Astrocyte (in vitro differentiated cells and primary cell): ENCODE measurements around the genes SEMA7A, ARID3B, ULK3, COX5A and COMMD4.

GRCh38 chr15:74319377-74320245, 47.8 kb downstream of the CYP11A1 start:
- PRO-cap = no peak
- RRBS, 2 experiments = 2 to 4% methylated on average over 2 of the region's 8 CpGs

DNA sequence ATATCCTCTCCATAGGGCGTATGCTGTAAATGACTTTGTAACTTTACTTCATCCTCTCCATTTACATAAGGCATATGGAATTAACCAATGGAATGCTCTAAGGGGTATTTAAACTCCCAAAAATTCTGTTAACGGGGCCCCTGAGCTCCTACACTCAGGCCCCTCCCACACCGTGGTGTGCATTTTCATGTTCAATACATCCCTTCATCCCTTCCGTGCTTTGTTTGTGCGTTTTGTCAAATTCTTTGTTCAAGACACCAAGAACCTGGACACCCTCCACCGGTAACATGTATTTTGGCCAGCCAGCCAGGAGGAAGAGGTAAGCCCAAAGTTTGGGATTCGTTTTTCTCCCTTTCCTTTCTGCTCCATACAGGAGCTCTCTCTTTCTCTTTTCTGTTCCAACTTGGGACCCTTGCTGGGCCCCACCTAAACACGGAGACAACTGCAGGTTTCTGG, 16.8 kb downstream of the CYP11A1 start:
- PRO-cap = no peak
- RRBS, 2 experiments = no CpG with 5 or more reads among the region's 8 CpGs

DNA sequence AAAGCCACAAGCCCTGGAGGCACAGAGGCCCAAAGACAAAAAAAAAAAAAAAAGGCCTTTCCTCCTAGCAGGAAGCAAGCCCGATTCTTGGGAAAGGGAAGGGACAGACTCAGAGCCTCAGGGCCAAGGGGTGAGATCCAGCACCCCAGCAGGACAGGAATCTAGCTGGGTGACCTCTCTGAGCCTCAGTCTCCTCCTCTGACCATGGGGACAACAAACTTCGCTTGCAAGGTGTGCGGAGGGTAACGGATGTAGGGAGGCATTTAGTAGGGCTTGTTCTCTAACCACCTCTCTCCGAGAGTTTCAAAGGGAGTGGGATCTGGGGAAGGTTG, 2.2 kb downstream of the CYP11A1 start:
- PRO-cap = no peak
- RRBS, 2 experiments = no CpG with 5 or more reads among the region's 5 CpGs

DNA sequence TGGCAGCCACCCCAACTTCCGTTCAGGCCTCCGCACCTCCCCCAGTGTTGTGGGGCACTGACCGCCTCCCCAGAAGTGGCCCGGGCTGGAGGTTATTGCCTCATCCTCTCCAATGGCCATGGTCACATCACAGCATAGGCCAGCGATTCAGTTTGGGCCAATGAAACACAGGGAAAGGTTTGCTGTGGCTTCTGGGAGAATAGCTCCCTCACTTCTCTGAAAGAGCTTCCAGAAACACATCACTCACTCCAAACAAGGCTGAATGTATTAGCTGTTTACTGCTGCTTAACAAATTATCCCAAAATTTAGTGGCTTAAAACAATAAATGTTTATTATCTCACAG, 2.0 kb upstream of the CYP11A1 start:
- PRO-cap = no peak
- RRBS, 2 experiments = no CpG with 5 or more reads among the region's 5 CpGs

DNA sequence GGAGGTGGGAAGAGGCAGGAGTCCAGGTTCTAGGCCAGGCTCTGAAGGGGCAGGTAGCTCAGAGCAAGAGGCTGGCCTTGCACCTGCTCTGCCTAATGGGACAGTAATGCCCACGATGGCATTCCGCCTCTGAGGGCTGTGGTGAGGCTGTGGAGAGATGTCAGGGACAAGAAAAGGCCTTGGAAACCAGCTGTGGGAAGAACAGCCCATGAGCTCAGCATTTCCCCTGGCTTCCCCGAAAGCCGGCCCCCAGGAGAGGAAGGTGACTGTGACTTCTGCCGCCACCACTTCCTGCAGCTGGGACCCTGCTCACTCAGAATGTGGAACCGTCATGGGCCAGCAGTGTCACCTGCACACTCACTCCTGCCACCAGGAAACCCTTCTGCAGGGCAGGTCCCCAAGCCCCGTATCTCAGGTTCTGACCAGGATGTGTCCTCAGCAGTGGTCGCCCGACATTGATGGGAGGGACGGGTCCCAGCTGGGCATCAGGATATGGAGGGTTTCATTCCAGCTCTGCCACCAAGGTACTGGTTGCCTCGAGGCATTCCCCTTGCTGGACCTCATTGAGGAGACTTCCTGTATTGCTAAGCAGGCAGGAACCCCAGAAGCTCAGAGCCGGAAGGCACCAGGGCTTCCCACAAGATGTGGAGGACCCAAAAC, 30.8 kb downstream of the SEMA7A start:
- PRO-cap = no peak
- RRBS, 2 experiments = no CpG with 5 or more reads among the region's 12 CpGs

DNA sequence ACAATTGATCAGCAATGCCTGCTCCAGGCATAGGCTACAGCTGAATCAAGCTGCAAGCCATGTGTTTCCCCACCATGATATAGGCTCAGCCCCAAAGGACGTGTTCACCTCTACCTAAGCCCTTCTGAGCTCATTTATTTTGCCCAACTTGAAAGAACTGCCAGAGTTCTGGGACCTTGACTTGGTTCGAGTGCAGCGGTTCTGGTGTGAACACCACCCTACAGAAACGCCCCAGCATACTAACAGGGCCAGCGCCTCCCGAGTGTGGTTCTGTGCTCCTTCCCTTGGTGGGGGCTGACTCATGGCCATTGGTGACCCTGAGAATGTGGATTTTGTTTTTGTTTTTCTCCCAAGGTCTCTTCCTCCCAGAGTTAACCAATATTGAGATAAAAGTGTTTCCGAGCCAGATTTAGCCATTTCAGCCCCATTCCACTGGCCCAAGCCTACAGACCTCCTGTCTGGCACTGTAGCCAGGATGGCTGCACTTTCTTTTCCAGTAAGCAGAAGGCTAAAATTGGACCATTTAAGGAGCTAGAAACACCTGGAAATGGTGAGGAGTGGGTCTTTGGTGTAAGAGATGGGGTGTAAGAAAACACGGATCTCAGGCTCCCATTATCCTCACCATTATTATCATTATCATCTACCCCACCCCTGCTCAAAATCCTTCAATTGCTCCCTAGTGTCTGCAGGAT, 27.9 kb downstream of the SEMA7A start:
- PRO-cap = no peak
- RRBS, 2 experiments = no CpG with 5 or more reads among the region's 8 CpGs

GRCh38 chr15:74432899-74434206, at the start of gene SEMA7A:
Gene SEMA7A (minus strand): TSS chr15:74433958.
- PRO-cap = bidirectional peak, plus-strand start at chr15:74433945, minus-strand start at chr15:74433955; unidirectional peak, minus-strand start at chr15:74433955
- RRBS, 2 experiments = 2 to 3% methylated on average over 58 to 67 of the region's 135 CpGs

GRCh38 chr15:74541107-74541840, at the start of gene ARID3B:
Gene ARID3B (plus strand): TSS chr15:74541220.
- PRO-cap = bidirectional peak, plus-strand start at chr15:74541253, minus-strand start at chr15:74540906
- RRBS, 2 experiments = 1 to 3% methylated on average over 10 of the region's 63 CpGs

DNA sequence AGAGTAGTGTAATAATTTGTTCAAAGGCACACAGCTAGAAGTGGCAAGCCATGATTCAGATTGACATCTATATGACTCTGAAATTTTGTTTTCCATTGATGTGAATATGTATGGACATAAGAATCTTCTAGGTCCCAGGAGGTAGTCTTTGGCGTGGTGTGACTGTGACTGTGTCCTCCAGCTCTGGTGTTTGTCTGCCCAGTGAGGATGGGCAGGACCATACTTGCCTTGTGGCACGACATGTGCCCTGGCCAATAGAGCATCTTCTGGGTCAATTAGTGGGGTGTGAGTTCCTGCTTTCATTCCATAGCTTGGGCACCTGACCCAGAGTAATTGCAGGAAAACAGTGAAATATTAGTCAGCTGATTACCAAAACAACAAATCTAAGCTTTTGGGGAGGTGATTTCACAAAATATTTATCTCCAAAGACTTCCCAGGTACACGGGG, 1.9 kb downstream of the CLK3 start:
- PRO-cap = no peak
- RRBS, 2 experiments = no CpG with 5 or more reads among the region's 3 CpGs

- PRO-cap = no peak
- RRBS, 2 experiments = no CpG with 5 or more reads among the region's 12 CpGs
Observed at GRCh38 chr15:74621030-74621531, 5.4 kb downstream of the CLK3 start.

DNA sequence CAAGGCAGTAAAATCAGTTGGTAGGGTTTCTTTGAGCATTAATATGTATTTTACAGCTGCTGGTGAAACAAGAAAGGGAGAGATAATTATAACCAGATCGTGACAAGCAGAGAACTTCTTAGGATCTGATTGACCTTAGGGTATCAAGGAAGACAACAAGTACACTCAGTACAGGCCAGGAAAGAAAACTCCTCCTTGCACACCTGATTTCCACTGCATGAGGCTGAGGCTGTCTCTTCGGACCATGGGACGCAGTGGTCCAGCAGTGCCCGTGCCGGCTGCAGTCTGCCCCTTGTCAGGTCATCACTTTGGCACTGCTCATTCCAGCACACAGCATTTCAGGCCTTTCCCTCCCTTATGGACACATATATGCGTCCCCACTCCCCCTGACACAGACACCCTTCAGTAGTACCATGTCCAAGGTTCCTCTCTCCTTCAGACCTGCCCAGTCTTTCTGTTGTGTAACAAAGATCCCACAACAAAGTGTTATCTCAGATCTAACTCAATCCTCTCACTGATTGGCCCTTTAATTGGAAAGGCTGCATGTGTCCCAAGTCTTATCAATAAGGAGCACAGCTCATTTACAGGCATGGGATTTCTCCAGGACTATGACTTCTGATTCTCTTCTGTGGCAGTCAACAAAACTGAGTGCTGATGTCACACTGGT, 27.8 kb downstream of the CLK3 start:
- PRO-cap = no peak
- RRBS, 2 experiments = no CpG with 5 or more reads among the region's 6 CpGs

- PRO-cap = no peak
- RRBS, 2 experiments = no CpG with 5 or more reads among the region's 10 CpGs
Observed at GRCh38 chr15:74784474-74785267, 2.8 kb downstream of the CSK start.

DNA sequence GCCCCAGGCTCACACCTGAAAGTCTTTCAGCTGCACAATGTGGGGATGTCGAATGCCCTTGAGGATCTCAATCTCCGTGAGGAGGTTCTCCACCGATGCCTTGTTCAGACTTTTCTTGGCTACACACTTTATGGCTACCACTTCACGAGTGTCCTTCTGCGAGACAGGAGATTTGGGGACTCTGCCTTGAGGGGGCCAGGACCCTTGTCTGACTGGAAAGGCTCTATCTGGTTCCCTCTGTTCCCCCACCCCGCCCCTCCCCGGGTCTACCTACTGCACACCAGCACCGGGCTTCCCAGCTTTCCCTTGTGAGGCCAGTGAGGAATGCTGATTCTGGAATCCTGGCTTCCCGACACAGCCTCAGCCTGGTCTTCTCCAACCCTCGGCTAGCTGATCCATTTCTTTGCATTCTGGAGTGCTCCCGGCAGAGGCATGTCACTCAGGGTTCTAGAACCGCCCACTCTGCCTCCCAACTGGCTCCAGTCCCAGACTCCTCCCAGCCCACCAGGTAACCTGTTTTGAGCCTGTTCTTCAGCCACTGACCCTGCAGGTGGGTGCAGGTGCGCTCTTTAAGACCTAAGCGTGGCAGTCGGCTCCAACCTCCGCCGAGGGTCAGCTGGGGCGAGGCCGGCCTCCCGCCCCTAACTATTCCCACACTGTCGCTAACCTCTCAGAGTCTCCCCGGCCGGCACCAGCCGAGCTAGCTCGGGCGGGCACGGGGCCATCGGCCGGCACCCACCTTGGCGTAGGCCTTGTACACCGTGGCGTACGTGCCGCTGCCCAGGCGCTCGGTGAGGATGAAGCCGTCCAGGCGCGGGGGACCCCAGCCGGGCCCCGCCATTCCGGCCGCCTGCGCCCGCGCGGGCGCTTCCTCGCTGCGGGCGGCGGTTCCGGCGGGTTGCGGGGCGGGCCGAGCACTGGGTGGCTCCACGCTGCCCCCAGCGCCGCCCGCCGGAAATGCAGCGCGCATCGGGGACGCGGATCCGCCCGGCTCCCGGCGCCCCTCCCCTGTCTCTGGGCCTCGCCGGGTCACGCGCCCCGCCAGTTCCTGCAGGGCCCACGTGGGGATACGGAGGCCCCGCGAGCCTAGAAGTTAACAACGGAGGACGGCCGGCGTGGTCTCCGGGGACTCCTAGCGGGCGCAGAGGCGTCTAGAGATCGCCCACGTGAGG, at the start of gene ULK3:
ULK3 (minus strand) TSS at position 892 of the 1,172 bp plus-strand sequence.
- PRO-cap = unidirectional peak, plus-strand start at position 673 of the sequence
- RRBS, 2 experiments = under 1 to 1% methylated on average over 51 to 56 of the region's 90 CpGs

DNA sequence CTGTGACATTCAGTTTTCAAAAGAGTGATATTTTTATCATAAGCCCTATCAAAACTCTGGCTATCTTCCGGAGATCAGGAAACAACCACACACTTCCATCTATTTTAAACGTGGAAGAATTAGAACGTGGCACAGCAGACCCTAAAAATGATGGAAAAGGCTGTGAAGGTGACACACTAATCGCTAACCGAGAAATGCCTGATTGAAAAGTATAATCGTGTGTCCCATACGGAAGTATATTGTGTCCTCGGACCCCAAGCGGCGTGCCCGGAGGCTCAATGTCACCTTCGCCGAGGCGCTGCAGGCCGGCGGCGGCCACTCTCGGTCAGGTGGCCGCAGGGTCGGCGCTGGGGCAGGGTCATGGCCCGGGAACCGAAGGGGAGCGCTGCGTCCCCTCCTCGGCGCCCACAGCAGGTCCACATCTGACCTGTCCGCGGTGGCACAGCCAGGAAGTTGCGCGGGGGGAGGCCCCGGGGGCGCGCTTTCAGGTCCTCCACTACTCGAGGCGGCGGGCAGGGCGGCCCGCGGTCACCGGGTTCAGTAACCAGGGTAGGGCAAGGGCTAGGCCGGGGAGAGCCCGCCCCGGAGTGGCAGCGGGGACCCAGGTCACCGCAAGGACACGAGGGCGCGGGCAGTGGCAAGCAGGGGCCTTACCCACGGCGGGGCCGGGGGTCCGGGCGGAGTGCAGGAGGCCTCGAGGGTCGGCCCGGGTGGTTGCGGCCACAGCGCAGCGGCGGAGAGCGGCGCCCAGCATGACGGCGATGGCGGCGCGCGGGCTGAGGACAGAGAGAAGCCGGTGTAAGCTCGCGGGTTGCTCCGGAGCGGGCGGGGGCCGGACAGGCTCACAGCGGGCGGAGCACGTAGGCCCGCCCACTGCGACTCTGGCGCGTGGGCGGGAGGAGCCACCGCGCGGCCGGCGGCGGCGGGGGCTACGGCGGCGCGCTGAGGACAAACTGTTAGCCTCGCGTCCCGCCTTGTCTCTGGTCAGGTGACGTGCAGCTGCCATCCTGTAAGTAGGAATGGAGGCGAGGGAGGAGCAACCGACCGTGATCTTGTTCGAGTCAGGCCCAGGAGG, at the start of gene COX5A:
COX5A (minus strand) TSS at position 813 of the 1,075 bp plus-strand sequence.
- PRO-cap = bidirectional peak, plus-strand start at position 564 of the sequence, minus-strand start at position 539 of the sequence; bidirectional peak, plus-strand start at position 1,005 of the sequence, minus-strand start at position 784 of the sequence
- RRBS, 2 experiments = 1 to 4% methylated on average over 40 to 47 of the region's 103 CpGs

- PRO-cap = no peak
- RRBS, 2 experiments = no CpG with 5 or more reads among the region's 6 CpGs
Observed at GRCh38 chr15:74954353-74955063, 2.1 kb downstream of the RPP25 start.

DNA sequence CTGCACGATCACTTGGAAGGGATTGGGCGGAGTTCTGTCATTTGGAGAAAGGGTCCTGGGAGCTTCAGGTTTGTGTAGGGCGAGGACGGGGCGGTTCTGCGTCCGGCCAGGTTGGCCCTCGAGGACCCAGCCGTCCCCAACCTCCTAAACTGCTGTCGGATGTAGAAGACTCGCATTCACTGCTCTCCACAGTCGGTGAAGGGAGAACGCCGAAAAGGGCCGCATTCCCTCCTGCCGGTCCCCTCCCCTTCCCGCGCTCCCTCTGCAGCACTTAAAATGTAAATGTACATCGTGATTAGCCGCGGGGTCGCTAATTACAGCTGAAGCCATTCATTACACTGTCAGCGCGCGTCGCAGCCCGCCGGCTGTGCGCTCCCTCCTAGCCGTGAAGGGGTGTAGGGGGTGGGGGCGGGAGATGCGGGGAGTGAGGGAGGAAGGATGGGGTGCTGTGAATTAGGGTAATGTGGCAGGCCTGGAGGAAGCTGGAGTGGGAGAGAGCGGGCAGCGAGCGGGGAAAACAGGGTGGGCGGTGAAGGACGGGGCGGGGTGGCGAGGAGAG, 2.6 kb upstream of the RPP25 start:
- PRO-cap = no peak
- RRBS, 2 experiments = 2% methylated on average over 6 of the region's 39 CpGs; no CpG with 5 or more reads in 1 of the 2 experiments

DNA sequence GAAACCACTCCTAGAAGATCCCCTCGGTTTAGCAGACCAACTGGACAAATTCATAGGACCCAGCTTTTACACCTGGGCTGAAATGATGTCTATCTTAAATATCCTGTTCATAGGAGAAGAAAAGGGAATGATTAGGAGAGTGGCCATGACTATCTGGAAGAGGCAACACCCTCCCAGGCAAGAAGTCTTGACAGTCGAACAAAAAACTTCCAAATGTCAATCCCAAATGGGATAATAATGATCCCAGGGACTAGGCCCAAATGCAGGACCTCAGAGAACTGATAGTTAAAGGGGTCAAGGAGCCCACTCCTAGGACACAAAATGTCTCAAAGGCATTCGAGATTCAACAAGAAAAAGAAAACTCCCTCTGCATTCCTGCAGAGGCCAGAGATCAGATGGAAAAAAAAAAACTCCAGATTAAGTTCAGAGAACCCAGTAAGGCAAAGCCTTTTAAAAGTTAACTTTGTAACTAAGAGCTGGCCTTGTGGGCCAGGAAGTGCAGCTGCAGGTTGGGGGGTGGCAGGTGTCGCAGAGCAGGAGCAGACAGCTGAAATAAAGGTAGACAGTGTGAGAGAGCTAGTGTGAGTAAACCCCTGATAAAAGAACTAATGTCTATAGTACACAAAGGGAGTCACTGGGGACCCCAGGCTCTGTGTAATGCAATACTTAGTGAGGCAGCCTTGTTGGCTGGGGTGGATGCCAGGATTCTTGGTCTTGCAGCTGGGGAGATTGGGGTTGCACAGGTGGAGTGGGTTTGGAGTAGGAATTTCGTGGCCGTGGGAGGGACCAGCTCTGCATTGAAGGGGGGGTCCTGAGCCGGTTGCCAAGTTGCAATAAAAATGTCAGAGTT, 41.9 kb downstream of the PPCDC start:
- PRO-cap = unidirectional peak, plus-strand start at position 355 of the sequence
- RRBS, 2 experiments = no CpG with 5 or more reads among the region's 7 CpGs

- PRO-cap = no peak
- RRBS, 2 experiments = no CpG with 5 or more reads among the region's 10 CpGs
Observed at GRCh38 chr15:75069340-75070061, 46.1 kb downstream of the PPCDC start.

DNA sequence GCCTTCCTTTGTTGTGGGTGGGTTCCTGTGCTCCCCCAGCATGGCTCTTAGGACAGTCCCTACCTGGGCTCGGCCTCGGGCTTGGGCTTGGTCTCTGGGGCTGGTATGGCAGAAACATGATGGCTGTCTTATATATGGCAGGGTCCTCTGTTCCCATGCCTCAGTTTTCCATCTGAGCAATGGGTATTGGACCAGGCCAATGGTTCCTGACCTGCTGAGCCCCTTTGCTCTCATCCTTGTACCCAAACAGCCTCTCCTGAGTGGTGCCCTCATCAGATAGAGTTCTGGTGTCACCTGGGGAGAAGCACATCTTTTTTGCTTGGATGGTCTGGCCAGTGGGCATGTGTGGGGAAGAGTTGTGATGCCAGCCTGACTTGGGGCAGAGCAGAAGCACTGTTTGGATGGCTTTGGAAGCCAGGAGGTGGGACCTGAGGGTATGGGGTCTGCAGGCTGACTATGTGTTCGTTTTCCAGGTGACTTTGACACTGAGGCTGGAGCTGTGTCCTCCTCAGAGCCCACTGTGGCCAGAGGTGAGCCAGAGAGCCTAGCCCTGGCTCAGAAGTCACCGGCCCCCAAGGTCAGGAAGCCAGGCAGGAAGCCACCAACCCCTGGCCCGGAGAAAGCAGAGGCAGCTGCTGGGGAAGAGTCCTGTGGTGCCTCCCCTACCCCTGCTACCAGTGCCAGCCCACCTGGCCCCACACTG, 8.7 kb downstream of the C15orf39 start:
- PRO-cap = no peak
- RRBS, 2 experiments = 82 to 100% methylated on average over 1 to 2 of the region's 5 CpGs

GRCh38 chr15:75335645-75336485, at the start of gene COMMD4:
Gene COMMD4 (plus strand): TSS chr15:75336063.
- PRO-cap = no peak
- RRBS, 2 experiments = 0 to 6% methylated on average over 3 to 5 of the region's 45 CpGs